Bronchus fibroblast of lung (primary cell): ENCODE measurements around the genes ANKRD13C, MIGA1 and DNAJB4.

- RAMPAGE, long total RNA, result no peak
Measured at GRCh38 chr1:70249663-70250280, 28.6 kb downstream of the SRSF11 start.

- RAMPAGE, long total RNA, result start-site peak on the minus strand at chr1:70354707-70354727, 210 and 36 reads in 2 replicates; start-site peak on the plus strand at chr1:70354796-70354862, 33 and 22 reads in 2 replicates
Measured at GRCh38 chr1:70354589-70355455, at the start of gene ANKRD13C. TSS of gene ANKRD13C (minus strand) at chr1:70354722.

- RAMPAGE, long total RNA, result no peak
Measured at GRCh38 chr1:72206615-72207089, 75.7 kb downstream of the NEGR1 start.

- RAMPAGE, long total RNA, result no peak
Measured at GRCh38 chr1:74652396-74653106, 21.0 kb downstream of the ERICH3 start.

- RAMPAGE, long total RNA, result no peak
Measured at GRCh38 chr1:75375444-75376498, 235.1 kb downstream of the SLC44A5 start.

DNA sequence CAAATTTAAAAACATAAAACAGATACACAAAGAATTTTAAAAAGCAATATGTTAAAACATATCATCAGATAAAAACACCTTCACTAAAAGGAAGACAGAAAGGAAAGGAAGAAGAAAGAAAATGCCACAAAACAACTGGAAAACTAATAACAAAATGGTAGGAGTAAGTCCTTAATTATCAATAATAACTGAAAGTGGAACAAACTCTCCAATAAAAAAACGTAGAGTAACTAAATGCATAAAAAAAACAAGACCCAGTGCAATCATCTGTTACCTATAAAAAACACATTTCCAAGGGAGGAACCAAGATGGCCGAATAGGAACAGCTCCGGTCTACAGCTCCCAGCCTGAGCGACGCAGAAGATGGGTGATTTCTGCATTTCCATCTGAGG, 47.1 kb upstream of the ACADM start:
- RAMPAGE, long total RNA, result no peak

GRCh38 chr1:76110097-76111074, 35.8 kb downstream of the ST6GALNAC3 start:
- RAMPAGE, long total RNA, result no peak

- RAMPAGE, long total RNA, result no peak
Measured at GRCh38 chr1:76153976-76154518, 79.5 kb downstream of the ST6GALNAC3 start.

GRCh38 chr1:76353437-76353742, 278.8 kb downstream of the ST6GALNAC3 start:
- RAMPAGE, long total RNA, result no peak

DNA sequence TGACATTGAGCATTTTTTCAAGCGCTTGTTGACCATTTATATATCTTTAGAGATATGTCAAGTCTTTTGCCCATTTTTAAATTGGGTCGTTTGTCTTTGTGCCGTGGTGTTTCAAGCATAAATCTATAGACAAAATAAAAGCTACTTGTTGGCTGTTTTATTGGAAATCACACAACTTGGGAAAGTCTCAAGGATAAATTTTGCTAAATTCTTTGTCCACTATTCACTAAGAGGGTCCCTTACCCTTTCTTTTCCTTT, 385.6 kb downstream of the ST6GALNAC3 start:
- RAMPAGE, long total RNA, result no peak

DNA sequence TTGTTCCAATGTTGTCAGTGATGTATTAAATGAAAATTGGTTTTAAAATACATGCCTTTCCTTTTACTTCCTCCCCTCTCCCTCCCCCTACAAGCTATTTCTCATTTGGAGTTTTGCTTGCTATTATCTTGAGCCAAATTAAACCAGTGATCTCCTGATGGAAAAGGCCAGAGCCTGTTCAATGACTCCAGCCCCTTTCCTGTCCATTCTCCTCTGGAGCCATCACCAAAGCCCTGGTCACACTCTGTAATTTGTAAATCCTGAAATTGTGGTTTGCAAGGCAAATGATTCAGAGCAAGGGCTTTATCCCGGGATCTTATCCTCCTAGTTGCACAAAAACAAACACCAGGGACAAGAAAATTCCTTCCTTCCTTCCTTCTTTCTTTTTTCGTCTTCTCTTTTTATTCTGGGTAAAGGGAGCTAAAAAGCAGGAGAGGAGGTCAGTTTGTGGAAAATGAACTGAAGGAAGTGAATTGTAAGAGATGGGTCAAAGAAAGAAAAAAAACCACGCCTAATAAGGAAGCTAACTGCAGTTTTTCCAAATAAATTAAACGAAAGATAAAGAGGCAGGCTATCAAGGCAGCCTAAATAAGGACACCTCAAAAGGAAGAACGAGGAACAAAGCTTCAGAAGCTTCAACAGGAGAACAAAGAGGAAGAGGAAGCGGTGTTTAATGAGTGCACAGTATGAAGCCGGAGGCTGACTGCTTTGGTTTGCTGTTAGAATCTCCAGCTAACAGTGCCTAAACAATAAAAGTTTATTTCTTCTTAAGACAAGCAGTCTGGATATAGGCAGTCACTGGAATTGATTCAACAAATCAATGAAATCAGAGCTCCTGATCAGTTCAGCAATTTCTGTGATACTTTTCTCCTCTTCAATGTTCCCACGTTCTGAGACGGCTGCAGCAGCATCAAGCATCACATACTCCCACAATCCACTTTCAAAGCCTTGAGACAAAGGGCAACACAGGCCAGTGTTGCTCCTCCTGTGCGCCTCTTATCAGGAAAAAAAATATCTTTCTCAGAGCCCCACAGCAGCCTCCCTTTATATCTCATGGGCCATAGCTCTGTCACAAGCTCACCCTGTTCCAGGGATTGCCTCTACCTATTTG, 365.9 kb upstream of the ST6GALNAC5 start:
- RAMPAGE, long total RNA, result no peak

- RAMPAGE, long total RNA, result no peak
Measured at GRCh38 chr1:76868918-76869414, 1.7 kb downstream of the ST6GALNAC5 start.

GRCh38 chr1:77605072-77605737, 77.3 kb downstream of the ZZZ3 start:
- RAMPAGE, long total RNA, result no peak

- RAMPAGE, long total RNA, result start-site peak on the plus strand at chr1:77779644-77779658, 39 and 33 reads in 2 replicates
Measured at GRCh38 chr1:77779360-77780743, at the start of gene MIGA1. TSS of gene MIGA1 (plus strand) at chr1:77779649.

DNA sequence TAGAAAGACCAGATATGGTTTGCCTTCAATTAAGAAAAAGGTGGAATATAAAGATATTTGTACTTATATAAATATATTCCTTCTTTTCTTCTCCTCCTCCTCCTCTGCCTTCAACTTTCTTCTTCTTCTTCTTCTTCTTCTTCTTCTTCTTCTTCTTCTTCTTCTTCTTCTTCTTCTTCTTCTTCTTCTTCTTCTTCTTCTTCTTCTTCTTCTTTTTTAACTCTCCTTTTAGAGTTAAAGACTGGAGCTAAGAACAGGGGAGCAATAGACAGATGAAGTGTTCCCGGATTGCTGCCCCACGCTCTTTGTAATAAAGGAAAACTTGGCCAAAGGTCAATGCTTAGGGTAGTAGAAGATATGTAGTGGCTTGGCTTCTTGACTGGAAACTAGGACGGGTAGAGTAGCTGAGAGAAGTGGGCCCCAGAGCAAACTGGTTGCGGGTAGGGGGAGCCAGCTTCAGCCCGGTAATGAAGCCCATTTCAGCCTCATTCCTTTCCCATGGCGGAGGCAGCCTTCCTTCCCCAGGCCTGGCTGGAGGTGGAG, 556 bp upstream of the NEXN start:
- RAMPAGE, long total RNA, result no peak

- RAMPAGE, long total RNA, result no peak
Measured at GRCh38 chr1:77936070-77936440, 42.8 kb downstream of the FUBP1 start.

GRCh38 chr1:77940836-77941716, 37.8 kb downstream of the FUBP1 start:
- RAMPAGE, long total RNA, result no peak

DNA sequence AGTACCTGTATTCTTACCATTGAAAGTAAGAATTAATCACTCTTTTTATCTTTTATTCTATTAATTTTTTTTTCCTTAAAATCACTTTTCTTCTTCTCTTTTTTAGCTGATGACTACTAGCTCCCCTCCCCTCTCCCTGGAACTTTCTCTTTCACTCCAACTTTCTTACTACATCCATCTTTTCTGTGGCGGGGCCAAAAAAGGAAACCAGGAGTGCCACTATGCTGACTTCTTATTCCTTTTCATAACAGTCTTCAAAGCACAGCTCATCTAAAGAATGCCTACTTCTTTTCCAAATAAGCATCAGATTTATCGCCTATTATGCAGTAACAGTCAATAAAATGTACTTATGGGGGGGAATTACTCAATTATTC, 36.1 kb downstream of the FUBP1 start:
- RAMPAGE, long total RNA, result no peak

- RAMPAGE, long total RNA, result start-site peak on the plus strand at chr1:78004828-78004949, 1,203 and 470 reads in 2 replicates
Measured at GRCh38 chr1:78004358-78005353, at the start of gene DNAJB4. TSS of gene DNAJB4 (plus strand) at chr1:78004939.

GRCh38 chr1:78075616-78076032, 29.9 kb downstream of the GIPC2 start:
- RAMPAGE, long total RNA, result no peak